Placental epithelial cell (primary cell): Measurements from ENCODE around the gene BTBD17.

- CAGE, long polyA plus RNA, result no peak
Measured at GRCh38 chr17:73476867-73477365, 165.1 kb upstream of the CDC42EP4 start.

DNA sequence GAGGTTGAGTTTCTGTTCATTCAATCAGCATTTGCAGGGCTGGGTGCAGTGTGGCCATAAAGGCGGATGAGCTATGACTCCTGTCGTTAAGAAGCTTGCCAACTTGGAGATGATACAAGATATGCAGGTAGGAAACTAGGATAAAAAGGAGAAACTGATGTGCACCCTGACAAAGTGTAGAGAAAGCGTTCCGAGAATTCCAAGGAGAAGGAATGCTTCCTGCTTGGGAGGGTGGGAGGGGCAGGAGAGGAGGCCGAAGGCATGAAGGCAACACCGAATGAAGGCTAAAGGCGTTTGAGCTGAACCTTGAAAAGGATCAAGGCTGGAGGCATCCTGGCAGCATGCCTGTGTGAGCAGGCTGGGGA lies 199.1 kb upstream of the RPL38 start:
- CAGE, long polyA plus RNA, result no peak

DNA sequence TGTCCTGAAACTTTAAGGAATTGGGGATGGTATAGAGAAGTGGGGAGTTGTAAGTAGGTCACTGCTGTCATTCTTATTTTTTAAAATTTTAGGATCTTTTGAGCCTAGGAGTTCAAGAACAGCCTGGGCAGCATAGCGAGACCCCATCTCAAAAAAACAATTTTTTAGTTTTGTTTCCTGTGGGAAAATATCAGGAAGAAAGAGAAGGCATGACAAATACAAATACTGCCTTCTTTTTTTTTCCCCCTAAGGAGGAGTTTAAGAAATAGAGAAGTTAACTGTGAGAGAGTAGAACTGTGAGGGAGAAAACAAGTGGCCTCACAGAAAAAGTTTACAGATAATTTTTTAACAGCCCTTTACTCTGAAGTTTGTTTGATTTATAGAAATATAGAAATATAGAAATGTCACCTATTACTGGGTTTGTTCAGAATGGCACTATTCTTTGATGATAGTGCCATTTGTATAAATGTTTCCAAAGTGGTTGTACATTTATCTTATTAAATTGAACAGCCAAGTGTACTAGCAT lies 21.1 kb downstream of the TTYH2 start:
- CAGE, long polyA plus RNA, result no peak

DNA sequence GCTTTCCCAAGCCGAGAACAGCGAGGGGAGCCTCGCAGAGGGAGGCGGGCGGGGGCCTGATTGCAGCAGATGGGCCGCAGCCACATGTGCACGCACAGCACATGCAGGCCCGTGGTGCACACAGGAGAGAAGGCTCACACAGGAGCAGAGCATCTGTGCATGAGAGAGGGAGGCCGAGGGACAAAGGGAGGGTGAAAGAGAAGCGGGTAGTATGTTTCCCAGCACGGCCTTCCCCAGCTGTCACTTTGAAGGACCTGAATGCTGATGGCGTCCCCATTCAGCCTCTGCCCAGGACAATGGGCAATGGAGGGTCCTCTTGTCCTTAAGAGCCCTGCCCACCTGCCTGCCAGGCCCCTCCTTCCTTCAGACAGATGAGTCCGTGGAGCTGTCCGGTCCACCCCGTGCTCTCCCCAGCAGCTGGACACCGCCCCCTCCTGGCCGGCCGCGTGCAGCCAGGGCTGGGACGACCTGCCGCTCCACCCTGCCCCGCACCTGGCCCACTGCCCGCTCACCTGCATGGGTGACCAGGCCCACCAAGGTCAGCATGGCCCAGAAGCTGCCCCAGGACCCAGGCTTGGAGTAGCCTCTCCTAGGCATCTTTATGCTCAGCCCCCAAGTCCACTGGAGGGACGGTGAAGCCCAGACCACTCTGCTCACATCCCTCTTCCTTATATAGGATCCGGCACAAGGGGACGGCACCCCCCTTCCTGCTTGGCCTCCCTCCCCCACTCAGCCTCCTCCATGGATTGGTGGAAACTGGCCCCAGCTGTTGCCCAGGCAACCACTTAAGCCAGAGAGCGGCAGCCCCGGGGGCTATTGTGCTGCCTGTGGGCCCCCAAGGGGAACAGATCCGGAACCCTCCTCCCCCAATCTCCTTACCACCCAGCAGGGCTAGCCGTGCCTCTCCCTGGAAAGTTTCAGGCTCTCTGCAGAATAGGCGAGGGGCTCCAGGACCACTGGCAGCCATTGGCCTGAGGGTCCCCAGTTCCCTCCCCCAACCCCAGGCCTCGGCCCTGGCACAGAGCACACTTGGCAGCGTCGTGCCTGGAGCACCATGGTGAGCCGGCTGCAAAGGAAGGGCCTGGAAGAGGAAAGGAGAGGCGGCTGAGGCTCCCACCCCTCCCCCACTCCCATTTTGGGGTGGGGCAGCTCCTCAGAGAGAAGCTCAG lies at the start of gene BTBD17:
BTBD17 (minus strand) TSS at position 646 of the 1,169 bp plus-strand sequence.
- CAGE, long polyA plus RNA, result no peak

GRCh38 chr17:74429524-74430060 lies 2.3 kb upstream of the GPRC5C start:
- CAGE, long polyA plus RNA, result no peak

DNA sequence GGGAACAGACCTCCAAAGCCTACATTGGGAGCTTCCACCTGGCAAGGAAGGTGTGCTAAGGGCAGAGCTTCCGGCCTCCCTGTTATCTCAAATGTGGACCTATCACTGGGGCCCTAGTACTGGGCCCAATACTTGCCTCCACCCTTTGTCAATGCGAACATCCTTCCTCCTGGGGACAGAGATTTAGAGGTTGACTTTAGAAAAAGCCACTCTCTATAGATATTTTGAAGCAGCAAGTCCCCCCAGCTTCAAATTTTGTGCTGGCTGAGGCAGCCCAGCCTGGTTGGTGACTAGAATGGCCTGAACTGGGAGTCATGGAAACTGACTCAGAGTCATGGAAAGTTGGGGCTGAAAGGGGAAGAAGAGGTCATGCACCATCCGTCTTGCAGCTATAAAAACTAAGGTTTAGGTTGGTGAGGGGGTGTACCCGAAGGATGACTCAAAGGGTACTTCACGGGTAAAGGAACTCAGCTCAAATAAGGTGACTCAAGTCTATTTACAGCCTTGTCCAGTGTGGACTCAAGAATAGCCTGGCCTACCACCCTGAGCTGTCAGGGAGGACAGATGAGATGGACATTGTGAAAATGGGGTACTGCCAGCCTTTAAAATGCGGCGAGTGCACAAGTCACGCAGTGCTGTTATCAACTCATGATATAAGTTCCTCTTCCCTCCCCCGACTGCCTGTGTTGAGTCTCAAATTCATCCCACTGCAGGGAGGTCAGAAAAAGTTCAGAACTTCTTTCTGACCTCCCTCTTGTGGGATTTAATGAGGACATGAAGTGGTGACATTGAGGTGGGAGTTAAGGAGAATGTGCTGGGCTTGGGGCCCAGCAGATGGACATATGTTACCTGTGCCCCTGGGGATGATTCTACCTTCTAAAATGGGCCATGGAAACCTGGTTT lies 18.6 kb downstream of the CD300LB start:
- CAGE, long polyA plus RNA, result no peak

- CAGE, long polyA plus RNA, result no peak
Measured at GRCh38 chr17:74690486-74691008, 22.2 kb downstream of the CD300LF start.

- CAGE, long polyA plus RNA, result no peak
Measured at GRCh38 chr17:74741930-74742609, 5.0 kb downstream of the RAB37 start.

GRCh38 chr17:74770147-74771184 lies 5.7 kb downstream of the NAT9 start:
- CAGE, long polyA plus RNA, result no peak

GRCh38 chr17:74779910-74780467 lies 3.7 kb downstream of the TMEM104 start:
- CAGE, long polyA plus RNA, result no peak

GRCh38 chr17:74874061-74874556 lies 1.3 kb upstream of the FDXR start:
- CAGE, long polyA plus RNA, result no peak

DNA sequence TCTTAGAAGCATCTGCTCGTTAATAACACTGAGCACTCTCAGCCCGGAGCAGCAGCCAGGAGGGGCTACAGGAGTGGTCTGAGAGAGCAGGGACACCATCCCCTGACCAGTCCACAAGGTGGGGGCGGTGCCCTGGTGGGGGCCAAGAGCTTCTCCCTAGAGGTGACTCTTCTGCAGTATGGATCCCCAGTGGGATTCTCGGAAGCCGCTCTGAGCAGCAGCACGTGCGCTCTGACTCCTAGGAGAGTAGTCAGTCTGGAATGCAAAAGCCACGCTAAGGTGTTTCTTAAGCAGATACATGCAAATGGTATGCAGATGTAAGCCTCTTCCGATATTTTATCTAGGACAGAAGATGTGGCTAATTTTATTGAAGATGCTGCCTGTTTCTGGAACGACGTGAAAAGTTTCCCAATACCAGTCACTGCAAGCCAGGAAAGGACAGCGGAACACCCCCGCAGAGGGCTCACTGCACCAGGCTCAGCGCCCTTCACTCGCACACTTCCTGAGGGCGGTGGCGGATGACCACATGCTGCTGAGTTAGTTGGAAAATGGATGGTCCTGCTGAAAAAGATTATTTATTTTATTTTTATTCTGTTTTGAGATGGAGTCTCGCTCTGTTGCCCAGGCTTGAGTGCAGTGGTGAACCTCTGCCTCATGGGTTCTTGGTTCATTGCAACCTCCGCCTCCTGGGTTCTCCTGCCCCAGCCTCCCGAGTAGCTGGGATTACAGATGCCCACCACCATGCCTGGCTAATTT lies 10.2 kb downstream of the FADS6 start:
- CAGE, long polyA plus RNA, result no peak

GRCh38 chr17:74924465-74924777 lies 348 bp downstream of the OTOP2 start:
- CAGE, long polyA plus RNA, result no peak

GRCh38 chr17:75013666-75013984 lies 1.2 kb downstream of the MRPL58 start:
- CAGE, long polyA plus RNA, result no peak

GRCh38 chr17:75025025-75025619 lies 12.7 kb downstream of the MRPL58 start:
- CAGE, long polyA plus RNA, result no peak

DNA sequence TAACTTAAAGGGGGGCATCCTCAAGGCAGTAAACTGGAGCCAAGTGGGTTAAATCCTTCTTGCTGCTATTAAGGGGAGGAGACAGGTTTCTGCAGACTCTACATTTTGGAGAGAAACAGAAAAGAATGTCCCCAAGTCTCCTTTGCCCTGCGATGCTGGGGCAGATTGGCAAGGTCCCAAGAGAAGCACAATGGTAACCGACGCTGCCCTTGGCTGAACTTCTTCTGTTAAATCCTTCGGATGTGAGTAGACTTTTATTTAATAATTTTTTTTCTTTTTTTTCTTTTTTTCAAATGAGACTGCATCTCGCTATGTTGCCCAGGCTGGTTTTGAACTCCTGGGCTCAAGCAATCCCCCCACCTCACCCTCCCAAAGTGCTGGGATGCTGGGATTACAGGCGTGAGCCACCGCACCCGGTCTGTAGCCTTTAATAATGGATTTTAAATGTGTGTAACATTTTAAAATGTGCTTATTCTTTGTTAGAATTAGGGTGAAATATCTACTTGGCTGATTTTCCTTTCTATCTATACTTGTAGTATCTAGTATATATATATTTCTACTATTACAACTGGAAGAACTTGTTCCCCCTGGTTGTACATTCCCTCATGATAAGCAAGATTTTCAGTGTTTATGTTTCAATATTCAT lies 13.8 kb downstream of the ATP5PD start:
- CAGE, long polyA plus RNA, result no peak

DNA sequence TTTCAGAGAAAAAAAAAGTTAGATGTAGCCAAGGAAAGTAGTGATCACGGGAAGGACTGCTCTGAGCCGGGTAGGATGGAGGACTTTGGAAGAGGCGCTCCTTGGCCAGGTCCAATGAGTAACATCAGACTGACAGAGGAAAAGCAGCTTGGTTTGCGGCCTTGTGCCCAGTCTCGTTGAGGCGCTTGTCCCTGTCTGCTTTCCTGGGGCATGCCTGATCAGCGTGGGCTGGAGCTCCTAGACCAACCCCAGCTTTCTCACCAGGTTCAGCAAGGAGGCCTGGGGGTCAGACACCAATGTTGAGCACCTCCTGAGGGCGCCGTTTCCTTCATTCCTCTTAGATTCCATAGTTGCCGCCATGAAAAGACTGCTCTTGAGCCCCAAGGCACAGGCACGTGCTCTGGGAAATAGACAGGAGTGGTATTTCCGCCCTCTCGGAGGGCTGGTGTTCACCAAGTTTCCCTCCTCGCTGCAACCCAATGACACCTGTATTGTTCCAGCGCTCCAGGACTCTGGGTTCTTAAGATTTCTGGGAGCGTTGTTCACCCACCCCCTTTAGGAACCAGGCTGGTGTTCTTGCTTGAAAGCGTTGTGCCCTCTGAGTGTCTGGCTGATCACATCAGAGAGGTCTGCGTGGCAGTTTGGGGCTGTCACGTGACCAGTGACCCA lies 17.9 kb downstream of the KCTD2 start:
- CAGE, long polyA plus RNA, result no peak

- CAGE, long polyA plus RNA, result no peak
Measured at GRCh38 chr17:75078510-75079312, 9.0 kb upstream of the SLC16A5 start.

GRCh38 chr17:75088046-75088464 lies 301 bp downstream of the SLC16A5 start:
- CAGE, long polyA plus RNA, result no peak

- CAGE, long polyA plus RNA, result no peak
Measured at GRCh38 chr17:75088465-75088866, 712 bp downstream of the SLC16A5 start.